ENCODE measurements around a stretch of chr3.

DNA sequence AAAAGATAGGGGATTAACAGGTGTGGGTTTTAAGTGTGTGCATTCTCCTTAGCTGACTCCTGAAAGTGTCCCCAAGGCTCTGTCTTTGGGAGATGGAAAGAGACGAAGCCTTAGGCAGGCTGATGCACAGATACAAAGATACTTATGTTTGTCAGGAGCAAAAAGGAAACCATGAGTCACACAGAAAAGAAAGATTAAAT is 23.8 kb upstream of the ABI3BP start:
- RRBS = no CpG with 5 or more reads among the region's 1 CpG

- RRBS = no CpG with 5 or more reads among the region's 1 CpG
These were observed 12.7 kb upstream of the TRMT10C start for GRCh38 chr3:101548997-101549362.

GRCh38 chr3:101564897-101565312 is 3.2 kb downstream of the TRMT10C start:
- RRBS = no CpG with 5 or more reads among the region's 1 CpG

DNA sequence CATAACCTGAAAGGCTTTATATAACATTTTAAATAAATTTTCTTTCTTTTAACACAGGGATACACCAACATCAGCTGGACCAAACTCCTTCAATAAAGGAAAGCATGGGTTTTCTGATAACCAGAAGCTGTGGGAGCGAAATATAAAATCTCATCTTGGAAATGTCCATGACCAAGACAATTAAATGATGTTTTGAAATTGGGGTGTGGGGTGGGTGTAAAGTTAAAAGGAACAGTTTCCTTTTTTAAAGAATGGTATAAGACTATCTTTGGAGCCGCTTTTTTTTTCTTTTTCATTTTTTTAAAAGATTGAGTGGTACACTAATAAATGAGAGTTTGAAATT is 18.6 kb downstream of the PCNP start:
- RRBS = no CpG with 5 or more reads among the region's 2 CpGs

DNA sequence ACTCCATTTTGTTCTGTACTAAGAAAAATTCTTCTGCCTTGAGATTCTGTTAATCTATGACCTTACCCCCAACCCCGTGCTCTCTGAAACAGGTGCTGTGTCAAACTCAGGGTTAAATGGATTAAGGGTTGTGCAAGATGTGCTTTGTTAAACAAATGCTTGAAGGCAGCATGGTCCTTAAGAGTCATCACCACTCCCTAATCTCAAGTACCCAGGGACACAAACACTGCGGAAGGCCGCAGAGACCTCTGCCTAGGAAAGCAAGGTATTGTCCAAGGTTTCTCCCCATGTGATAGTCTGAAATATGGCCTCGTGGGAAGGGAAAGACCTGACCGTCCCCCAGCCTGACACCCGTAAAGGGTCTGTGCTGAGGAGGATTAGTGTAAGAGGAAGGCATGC is 5.4 kb upstream of the RPL24 start:
- RRBS = no CpG with 5 or more reads among the region's 6 CpGs

DNA sequence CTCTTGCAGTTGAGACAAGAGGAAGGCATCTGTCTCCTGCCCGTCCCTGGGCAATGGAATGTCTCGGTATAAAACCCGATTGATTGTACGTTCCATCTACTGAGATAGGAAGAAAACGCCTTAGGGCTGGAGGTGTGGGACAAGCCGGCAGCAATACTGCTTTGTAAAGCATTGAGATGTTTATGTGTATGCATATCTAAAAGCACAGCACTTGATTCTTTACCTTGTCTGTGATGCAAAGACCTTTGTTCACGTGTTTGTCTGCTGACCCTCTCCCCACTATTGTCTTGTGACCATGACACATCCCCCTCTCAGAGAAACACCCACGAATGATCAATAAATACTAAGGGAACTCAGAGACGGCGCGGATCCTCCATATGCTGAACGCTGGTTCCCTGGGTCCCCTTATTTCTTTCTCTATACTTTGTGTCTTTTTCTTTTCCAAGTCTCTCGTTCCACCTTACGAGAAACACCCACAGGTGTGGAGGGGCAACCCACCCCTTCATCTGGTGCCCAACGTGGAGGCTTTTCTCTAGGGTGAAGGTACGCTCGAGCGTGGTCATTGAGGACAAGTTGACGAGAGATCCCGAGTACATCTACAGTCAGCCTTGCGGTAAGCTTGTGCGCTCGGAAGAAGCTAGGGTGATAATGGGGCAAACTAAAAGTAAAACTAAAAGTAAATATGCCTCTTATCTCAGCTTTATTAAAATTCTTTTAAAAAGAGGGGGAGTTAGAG is 6.0 kb upstream of the RPL24 start:
- RRBS = no CpG with 5 or more reads among the region's 23 CpGs

GRCh38 chr3:101784815-101785797 is 6.1 kb downstream of the NXPE3 start:
- RRBS = no CpG with 5 or more reads among the region's 10 CpGs

- RRBS = no CpG with 5 or more reads among the region's 3 CpGs
These were observed 26.9 kb upstream of the NFKBIZ start for GRCh38 chr3:101822193-101822967.

GRCh38 chr3:101898684-101899308 is 49.5 kb downstream of the NFKBIZ start:
- RRBS = no CpG with 5 or more reads among the region's 5 CpGs

- RRBS = no CpG with 5 or more reads among the region's 5 CpGs
These were observed 47.5 kb downstream of the ALCAM start for GRCh38 chr3:105414165-105414618.

GRCh38 chr3:105656323-105656584 is 212.6 kb downstream of the CBLB start:
- RRBS = no CpG with 5 or more reads among the region's 3 CpGs

GRCh38 chr3:105784652-105785294 is 84.0 kb downstream of the CBLB start:
- RRBS = no CpG with 5 or more reads among the region's 4 CpGs

DNA sequence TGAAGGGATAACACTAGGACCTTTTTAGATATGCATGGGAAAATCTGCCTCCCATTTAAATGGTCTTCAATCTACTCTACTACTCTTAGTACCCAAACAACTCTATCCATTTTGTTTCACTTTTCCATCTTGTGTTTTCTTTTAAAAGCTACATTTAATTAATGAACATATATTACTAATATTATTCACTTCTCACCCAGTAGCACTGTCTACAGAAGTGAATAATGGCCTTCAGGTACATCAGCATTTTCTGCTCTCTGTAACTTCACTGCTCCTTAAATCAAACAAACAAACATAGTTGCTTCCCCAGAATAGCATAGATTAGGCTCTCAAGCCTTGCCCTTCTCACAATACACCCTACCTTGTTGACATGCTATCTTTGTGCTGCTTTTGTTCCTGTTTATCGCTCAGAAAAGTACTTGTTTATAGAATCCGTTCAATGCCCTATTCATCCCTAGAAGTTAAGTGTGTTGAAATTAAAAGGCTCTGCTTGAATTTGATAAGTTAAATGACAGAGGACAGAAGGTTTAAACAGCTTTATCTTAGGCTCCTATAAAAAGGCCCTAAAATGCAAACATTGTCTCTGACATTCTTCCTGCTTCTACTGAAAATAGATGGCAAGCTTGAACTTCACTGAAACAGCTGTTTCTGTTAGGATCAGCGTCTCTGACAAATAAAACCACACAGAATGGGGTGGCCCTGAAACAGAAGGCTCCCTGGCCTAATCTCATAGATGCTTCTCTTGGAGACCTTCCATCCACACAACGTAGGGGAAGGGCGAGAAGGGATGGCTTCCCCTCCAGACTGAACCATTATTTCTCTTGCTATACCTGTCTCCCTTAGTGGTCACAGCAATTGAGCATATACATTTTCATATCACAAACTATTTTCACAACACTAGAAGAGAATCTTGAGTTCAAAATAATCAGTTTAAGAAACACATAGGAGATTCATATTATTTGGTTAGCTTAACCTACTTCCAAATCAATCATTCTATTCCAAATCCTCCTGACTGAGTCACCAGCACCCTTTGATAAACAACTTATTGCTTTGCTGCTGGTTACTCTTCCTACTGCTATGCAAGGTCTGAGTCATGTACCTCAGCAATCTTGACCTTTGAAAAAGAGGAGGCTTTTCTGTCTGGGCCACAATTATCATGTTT is 45.8 kb downstream of the CBLB start:
- RRBS = no CpG with 5 or more reads among the region's 5 CpGs

DNA sequence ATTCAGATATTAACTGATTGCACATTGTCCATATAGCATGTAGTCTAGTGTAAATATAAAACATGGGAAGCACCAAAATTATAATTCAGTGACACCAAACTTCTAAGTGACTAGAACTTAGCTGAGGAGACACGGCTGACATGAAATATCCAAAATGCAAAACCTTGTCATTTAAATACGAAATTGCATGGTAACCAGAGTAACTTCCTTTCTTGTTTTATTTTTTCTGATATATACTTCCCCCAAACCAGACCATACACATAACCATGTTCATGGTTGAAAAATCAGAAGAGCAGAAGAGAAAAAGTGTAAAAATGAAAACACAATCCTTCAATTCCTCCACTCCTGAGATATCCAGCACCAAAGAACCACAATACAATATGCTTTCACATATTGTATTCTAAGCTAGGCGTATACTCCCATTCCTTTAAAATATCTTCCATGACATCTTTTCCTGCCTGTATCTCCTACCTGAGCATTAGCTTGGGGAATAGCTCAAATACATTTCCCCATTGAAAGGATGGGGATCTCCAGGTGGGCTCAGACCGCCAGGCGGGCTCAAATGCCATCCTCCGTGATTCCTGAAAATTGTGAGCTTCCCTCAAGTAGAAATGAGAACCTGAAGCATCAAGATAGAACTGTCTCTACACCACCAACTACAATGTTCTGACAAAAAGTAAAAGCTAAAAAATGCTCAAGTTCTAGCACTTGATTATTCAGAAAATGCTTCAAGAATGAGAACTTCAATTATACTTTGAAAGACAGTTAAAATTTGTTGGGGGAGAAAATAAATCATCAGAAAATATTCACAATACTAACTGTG is 37.8 kb downstream of the CBLB start:
- RRBS = no CpG with 5 or more reads among the region's 6 CpGs

- RRBS = no CpG with 5 or more reads among the region's 3 CpGs
These were observed 252.4 kb upstream of the CCDC54 start for GRCh38 chr3:107124690-107125412.

GRCh38 chr3:107264831-107265404 is 112.3 kb upstream of the CCDC54 start:
- RRBS = no CpG with 5 or more reads among the region's 10 CpGs

- RRBS = 1% methylated on average over 10 of the region's 22 CpGs
These were observed 52.6 kb downstream of the CCDC54 start for GRCh38 chr3:107429770-107430285.

- RRBS = 6% methylated on average over 17 of the region's 83 CpGs
These were observed 2.7 kb downstream of the BBX start for GRCh38 chr3:107525027-107526269.

GRCh38 chr3:107598476-107599734 is 76.1 kb downstream of the BBX start:
- RRBS = no CpG with 5 or more reads among the region's 13 CpGs

Data from AG09319 (cell line).